UCH-1 (cell line): ENCODE data around the genes TBR1 and GCG.

DNA sequence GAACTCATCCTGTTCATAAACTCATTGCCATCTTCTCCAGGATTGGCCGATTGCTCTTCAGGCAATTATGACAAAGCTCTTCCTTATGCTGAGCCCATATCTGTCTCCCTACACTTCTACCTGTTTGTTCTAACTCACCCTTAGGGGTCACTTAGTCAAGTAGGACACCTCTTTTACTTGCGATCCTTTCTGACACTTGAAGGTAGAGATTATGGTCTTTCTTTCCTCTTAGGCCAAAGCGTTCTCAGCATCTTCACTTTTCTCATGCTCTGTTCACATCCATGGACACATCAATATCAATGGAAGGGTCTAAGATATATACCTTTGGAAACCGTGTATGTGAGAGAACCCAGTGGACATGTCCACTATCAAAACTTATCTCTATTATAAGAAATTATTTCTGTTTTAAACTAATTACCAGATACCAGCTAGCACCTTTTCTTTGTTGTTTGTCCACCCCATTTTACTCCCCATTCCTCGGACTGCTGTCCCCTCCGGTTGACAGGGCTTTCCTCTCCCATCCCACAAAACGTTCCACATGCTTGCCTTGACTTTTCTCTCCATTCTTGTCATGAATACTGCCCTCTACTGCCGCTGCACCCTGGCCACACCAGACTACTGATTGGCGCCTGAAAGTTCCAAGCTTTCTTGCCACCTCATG is 47.2 kb downstream of the RBMS1 start:
- RRBS: no CpG with 5 or more reads among the region's 9 CpGs

DNA sequence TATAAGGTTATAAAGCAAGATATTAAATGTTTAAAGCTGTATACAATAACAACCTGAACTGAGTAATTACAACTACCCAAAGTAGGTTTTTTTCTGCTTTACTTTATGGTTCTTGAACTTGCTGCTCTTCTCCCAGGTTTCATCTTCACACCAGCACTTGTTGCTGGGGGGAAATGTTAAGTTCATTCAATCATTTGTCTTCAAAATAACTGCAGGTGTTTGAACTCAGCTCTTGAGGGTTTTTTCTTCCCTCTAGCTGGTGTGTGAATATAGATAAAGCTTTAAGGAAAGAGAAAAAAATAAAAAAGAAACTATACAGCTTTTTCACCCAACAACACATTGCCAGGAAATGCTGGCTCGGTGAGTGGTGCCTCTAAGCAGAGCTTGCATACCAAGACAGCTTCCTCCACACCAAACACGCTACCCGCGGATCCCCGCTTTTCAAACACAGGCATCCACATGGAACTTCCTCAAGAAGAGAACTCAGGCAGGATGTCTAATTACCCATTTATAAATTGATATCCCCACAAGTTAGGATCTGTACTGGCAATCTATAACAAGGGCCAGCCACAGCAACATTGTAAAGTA is 69.9 kb upstream of the TANK start:
- RRBS: no CpG with 5 or more reads among the region's 5 CpGs

DNA sequence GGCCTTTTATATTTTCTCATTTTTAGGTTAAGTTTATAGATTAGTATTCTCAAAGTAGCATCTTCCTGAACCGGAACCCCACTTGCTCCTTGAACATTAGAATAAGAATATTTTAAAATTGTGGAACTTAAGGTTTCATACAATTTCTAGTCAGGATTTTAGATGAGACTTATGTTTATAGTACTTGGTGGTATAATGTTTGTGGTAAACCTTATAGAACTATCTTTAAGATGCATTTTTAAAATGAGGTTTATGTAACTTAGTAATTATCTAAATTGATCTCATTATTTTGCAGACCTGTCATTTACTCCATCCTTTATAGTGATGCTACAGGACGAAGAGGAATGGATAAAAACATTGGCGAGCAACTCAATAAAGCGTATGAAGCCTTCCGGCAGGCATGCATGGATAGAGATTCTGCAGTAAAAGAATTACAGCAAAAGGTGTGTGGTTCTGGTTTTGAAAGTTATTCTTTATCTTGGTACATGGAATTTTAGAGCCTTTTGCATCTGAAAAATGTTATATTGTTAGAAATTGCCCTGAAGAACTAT is 19.2 kb downstream of the TANK start:
- RRBS: no CpG with 5 or more reads among the region's 5 CpGs

DNA sequence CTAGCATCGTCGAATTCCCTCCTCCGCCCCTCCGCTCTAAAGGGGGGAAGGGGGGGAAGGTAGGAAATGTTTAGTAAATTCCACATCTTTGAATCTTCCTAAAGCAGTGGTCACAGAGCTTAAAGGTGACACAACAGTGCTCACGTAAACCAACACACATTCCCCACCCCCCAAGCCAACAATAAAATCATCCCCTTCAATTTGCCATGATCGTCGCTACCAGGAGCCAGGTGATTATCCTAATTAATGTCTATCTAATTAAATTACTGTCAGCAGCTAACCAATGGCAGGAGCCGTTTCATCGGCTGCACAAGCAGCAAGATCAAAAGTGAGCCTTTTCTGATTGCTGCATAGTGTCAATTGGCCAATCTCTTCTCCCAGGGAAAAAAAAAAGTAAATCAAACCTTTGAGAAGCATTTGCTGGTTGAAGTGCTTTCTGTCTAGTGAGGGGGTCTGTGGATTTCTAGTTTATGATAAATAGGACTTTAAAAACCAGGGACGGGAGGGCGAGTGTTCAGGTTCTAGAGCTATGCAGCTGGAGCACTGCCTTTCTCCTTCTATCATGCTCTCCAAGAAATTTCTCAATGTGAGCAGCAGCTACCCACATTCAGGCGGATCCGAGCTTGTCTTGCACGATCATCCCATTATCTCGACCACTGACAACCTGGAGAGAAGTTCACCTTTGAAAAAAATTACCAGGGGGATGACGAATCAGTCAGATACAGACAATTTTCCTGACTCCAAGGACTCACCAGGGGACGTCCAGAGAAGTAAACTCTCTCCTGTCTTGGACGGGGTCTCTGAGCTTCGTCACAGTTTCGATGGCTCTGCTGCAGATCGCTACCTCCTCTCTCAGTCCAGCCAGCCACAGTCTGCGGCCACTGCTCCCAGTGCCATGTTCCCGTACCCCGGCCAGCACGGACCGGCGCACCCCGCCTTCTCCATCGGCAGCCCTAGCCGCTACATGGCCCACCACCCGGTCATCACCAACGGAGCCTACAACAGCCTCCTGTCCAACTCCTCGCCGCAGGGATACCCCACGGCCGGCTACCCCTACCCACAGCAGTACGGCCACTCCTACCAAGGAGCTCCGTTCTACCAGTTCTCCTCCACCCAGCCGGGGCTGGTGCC is at the start of gene TBR1:
Gene TBR1 (plus strand): TSS at position 416 of the 1,131 bp plus-strand sequence.
- RRBS: 14% methylated on average over 14 of the region's 39 CpGs

- RRBS: 64% methylated on average over 15 of the region's 24 CpGs
Measured at GRCh38 chr2:161423133-161423523, 7.0 kb downstream of the TBR1 start.

DNA sequence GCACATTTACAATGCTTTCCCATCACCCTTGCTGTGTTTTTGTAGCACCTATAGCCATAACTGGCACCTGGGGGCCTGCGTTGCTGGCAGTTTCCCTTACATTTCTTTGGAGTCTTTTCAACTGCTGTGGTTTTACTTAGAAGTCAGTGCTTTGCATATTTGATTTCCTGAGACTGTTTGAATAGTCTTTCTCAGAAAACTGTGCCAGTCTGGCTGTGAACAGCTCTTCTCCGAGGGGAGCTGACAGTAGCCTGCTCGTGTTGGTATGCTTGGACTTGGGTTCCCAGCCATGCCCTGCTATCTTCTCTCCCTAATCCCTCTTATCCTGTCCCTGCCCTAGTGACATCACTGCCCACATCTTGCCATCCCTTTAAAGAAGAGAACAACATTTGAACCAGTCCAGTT is 81.5 kb downstream of the DPP4 start:
- RRBS: no CpG with 5 or more reads among the region's 3 CpGs

DNA sequence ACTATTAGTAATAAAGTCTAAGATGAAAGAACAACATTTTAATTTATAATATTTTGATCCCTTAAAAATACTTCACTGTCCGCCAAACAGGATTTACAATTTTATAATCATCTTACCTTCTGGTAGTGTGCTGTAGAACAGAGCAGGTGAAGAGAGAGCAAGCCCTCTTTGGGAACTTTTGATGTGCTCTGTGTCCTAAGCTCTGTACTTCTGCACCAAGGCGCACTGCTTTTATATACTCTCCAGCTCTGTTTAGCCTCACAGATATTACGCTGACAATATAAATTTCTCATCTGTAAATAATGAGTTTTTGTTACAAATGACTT is at the start of gene GCG:
Gene GCG (minus strand): TSS at position 206 of the 326 bp plus-strand sequence.
- RRBS: no CpG with 5 or more reads among the region's 3 CpGs

DNA sequence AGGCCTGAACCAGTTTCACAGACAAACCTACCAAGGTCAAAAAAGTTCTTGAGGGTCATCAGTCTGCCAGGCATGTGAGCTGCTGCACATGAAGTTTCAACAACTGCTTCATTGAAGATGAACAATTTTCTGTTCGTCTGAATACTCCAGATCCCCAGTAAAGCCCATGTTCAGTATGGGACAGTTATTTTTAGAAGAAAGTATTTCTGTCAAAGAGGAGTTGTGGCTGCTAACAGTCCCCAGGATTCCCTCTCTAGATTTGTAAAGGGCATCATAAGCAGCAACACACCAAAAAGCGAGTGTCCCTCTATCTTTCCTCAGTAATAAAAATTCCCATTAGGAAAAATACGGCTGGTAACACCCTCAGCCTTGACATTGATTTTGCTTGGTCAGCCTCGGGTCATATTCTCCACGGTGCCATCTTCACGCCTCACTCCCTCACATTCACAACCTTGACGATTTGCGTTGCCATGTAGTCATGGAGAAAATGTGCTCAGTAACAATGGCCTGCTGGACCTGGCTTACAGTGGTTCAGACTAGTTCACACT is 151.7 kb downstream of the KCNH7 start:
- RRBS: no CpG with 5 or more reads among the region's 8 CpGs

GRCh38 chr2:163736529-163737252 is 883 bp upstream of the FIGN start:
- RRBS: 3% methylated on average over 8 of the region's 46 CpGs

GRCh38 chr2:164754132-164755212 is 87.2 kb downstream of the COBLL1 start:
- RRBS: no CpG with 5 or more reads among the region's 11 CpGs

- RRBS: no CpG with 5 or more reads among the region's 6 CpGs
Measured at GRCh38 chr2:164785064-164786084, 56.2 kb downstream of the COBLL1 start.

GRCh38 chr2:164910565-164911019 is 44.7 kb downstream of the SLC38A11 start:
- RRBS: no CpG with 5 or more reads among the region's 2 CpGs

- RRBS: no CpG with 5 or more reads among the region's 4 CpGs
Measured at GRCh38 chr2:165648884-165649224, 145.2 kb downstream of the GALNT3 start.

- RRBS: no CpG with 5 or more reads among the region's 3 CpGs
Measured at GRCh38 chr2:165795018-165795535, 1.0 kb upstream of the GALNT3 start.

GRCh38 chr2:166126910-166127785 is 672 bp downstream of the SCN1A start:
- RRBS: no CpG with 5 or more reads among the region's 4 CpGs

- RRBS: no CpG with 5 or more reads among the region's 7 CpGs
Measured at GRCh38 chr2:167189584-167190291, 103.1 kb upstream of the B3GALT1 start.

GRCh38 chr2:167544606-167545045 is 251.8 kb downstream of the B3GALT1 start:
- RRBS: no CpG with 5 or more reads among the region's 20 CpGs

DNA sequence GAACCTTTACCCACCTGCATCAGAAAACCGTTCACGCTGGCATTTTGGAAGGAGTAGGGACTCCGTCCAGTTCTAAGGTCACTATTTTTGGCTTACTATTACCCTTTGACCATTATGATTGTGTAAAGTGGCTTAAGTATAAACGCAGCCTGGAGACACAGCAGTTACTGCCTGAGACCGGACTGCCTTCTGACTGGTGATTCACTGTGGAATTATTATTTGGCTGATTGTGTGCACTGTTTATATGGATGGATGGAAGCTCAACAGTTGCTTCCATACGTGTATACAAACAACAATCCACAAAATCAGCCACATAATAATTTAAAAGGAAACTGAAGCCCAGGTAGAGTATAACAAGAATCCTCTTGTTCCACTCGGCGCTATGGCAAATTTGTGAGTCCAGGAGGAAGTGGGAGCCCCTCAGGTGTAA is 472.2 kb downstream of the B3GALT1 start:
- RRBS: no CpG with 5 or more reads among the region's 8 CpGs

- RRBS: no CpG with 5 or more reads among the region's 2 CpGs
Measured at GRCh38 chr2:167827757-167827998, 419.7 kb downstream of the STK39 start.